ENCODE measurements around a stretch of chr5.

GRCh38 chr5:32169238-32170339 lies 4.5 kb downstream of the GOLPH3 start:
- PRO-cap, 3 experiments, result no peak in any of the 3 experiments
- RAMPAGE, long total RNA, 4 experiments, result no peak in any of the 4 experiments
- RRBS, result no CpG with 5 or more reads among the region's 2 CpGs

DNA sequence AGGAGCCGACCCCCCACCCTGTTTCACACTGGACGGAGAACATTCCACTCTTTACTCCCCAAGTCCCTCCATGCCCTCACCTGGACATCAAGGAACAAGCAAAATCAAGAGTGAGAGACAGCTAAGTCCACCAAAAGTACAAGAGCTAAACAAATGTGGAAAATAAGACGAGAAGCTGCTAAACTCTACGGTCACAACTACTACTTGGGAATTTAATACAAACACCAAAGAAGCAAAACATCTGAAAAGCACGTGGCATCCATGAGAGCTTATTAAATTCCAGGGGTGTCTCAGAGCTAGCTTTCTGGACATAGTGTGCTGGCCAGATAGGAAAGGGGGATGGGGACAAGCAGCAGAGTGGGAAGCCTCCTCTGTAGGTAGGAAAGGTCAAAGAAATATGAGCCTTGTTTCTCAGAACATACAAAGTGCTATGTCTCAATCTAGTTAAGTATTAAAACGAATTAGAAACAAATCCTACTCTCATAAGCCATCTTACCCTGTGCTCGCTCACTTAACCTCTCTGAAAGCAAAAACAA lies 51.3 kb upstream of the GOLPH3 start:
- PRO-cap, 3 experiments, result no peak in any of the 3 experiments
- RAMPAGE, long total RNA, 4 experiments, result no peak in any of the 4 experiments
- RRBS, result no CpG with 5 or more reads among the region's 7 CpGs

DNA sequence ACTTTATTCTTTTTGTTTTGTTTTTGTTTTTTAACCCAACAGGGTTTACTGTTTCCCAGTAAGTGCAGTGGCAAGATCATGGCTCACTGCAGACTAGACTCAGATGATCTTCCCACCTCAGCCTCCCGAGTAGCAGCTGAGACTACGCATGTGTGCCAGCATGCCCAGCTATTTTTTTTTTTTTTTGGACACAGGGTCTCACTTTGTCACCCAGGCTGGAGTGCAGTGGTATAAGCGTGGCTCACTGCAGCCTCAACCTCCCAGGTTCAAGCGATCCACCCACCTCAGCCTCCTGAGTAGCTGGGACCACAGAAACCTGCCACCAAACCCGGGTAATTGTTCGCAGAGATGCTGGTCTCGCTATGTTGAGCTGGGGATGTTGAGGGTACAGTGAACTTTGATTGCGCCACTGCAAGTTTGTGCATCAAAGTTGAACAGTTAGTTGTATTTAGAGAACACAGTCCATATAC lies 12.7 kb downstream of the ZFR start:
- PRO-cap, 3 experiments, result no peak in any of the 3 experiments
- RAMPAGE, long total RNA, 4 experiments, result no peak in any of the 4 experiments
- RRBS, result no CpG with 5 or more reads among the region's 8 CpGs

DNA sequence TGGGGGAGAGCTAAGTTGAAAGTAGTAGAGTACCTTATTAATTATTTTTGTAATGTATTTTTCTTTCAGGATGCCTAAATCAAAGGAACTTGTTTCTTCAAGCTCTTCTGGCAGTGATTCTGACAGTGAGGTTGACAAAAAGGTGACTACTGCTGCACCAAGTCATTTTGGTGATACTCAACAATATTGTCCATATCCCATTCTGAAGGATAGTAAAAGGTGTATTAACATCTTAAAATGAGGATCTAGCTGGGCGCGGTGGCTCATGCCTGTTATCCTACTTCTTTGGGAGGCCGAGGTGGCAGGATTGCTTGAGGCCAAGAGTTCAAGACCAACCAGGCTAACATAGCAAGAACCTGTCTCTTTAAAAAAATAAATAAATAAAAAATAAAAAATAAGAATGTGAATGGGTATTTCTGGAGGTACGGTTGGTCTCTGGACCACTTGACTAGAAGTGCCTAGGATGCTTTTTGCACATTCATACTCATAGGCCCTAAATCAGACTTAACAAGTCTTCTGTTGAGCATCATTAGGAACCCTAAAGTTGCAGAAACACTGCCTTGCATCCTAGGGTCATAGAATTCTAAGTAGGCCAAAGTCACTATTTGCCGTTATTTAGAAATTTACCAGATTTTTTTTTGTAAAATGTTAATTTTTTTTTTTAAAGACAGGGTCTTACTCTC lies 3.2 kb downstream of the SUB1 start:
- PRO-cap, 3 experiments, result no peak in any of the 3 experiments
- RAMPAGE, long total RNA, 4 experiments, result no peak in any of the 4 experiments
- RRBS, result no CpG with 5 or more reads among the region's 5 CpGs

- PRO-cap, 3 experiments, result no peak in any of the 3 experiments
- RAMPAGE, long total RNA, 4 experiments, result no peak in any of the 4 experiments
- RRBS, result no CpG with 5 or more reads among the region's 6 CpGs
Observed at GRCh38 chr5:32593243-32593732, 7.9 kb downstream of the SUB1 start.

DNA sequence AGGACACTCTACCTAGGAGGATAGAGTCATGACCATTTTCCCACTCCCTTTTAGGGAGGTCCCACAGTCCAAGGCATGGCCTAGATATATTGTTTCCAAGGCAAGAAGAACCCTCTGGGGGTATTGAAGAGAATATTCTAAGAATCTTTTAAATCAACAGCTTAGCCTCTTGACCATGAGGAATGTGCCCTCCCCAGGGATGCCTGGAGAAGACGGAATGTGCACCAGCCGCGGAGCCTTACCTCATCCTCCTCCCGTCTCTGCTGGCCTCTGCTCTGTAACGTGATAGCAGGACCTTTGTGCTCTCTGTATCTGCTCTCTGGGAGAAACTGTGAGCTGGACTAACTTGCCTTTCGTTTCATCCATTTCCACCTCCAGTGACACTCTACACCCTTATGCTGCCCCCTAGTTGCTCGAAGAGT lies 141.3 kb downstream of the NPR3 start:
- PRO-cap, 3 experiments, result no peak in any of the 3 experiments
- RAMPAGE, long total RNA, 4 experiments, result no peak in any of the 4 experiments
- RRBS, result no CpG with 5 or more reads among the region's 7 CpGs

- PRO-cap, 3 experiments, result no peak in any of the 3 experiments
- RAMPAGE, long total RNA, 4 experiments, result no peak in any of the 4 experiments
- RRBS, result no CpG with 5 or more reads among the region's 7 CpGs
Observed at GRCh38 chr5:33049110-33049691, 338.1 kb downstream of the NPR3 start.

DNA sequence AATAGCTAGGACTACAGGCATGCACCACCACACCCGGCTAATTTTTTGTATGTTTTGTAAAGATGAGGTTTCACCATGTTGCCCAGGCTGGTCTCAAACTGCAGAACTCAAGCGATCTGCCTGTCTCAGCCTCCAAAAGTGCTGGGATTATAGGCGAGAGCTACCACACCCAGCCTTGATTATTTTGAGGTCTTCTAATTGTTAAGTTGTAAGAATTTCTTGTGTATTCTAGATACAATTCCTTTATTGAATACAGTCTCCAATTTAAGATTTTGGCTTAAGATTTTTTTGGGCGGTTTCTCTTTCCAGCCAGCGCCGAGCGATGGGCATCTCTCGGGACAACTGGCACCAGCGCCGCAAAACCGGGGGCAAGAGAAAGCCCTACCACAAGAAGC lies 278.9 kb upstream of the TARS1 start:
- PRO-cap, 3 experiments, result no peak in any of the 3 experiments
- RAMPAGE, long total RNA, 4 experiments, result start-site peak on the plus strand in 3 of 4 experiments, centred at positions 304 to 311 of the sequence, 21 to 166 reads per replicate
- RRBS, result no CpG with 5 or more reads among the region's 11 CpGs

DNA sequence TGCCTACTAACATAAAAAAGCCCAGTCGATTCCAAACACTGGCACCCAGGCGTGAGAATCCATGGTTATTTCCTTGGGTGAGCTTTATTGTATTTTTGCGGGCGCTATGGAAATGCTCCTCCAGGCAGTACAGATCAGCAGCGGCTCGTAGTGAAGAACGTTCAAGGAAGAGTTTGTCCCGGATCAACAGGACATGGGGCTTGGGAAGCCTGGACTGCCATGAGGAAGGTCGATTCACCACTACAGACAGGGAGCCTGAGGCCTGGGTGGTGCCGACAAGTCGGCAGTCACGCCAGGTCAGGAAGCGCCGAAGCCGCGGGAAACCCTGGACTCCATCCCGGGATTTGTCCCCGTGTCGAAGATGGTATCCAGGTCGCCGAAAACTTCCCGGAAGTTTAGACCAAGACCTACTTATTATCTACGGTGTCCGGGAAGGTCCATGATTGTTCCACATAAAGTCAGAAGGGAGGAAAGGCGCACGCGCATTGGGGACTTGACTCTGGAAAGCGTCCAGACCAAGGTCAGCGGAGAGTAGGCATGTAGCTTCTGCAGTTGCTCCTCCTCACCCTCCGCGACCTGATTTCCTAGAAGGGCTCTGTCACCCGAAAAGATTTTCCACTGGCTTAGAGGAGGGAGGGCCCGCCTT lies 385 bp upstream of the TARS1 start:
- PRO-cap, 3 experiments, result peak in 3 of 3 experiments; most common plus-strand start position 132 of the sequence (in 3); most common minus-strand start position 383 of the sequence (in 2)
- RAMPAGE, long total RNA, 4 experiments, result start-site peak on the minus strand in 2 of 4 experiments, centred at positions 365 to 375 of the sequence, 16 to 55 reads per replicate
- RRBS, result 0% methylated on average over 6 of the region's 33 CpGs

- PRO-cap, 3 experiments, result no peak in any of the 3 experiments
- RAMPAGE, long total RNA, 4 experiments, result no peak in any of the 4 experiments
- RRBS, result no CpG with 5 or more reads among the region's 4 CpGs
Observed at GRCh38 chr5:33812727-33813183, 79.0 kb downstream of the ADAMTS12 start.

GRCh38 chr5:33997300-33997589 lies 10.6 kb downstream of the AMACR start:
- PRO-cap, 3 experiments, result peak in 1 of 3 experiments; most common plus-strand start chr5:33997506 (in 1); most common minus-strand start chr5:33997478 (in 1)
- RAMPAGE, long total RNA, 4 experiments, result no peak in any of the 4 experiments
- RRBS, result no CpG with 5 or more reads among the region's 5 CpGs

GRCh38 chr5:34165230-34165745 lies 122.3 kb upstream of the C1QTNF3 start:
- PRO-cap, 3 experiments, result no peak in any of the 3 experiments
- RAMPAGE, long total RNA, 4 experiments, result no peak in any of the 4 experiments
- RRBS, result no CpG with 5 or more reads among the region's 5 CpGs

DNA sequence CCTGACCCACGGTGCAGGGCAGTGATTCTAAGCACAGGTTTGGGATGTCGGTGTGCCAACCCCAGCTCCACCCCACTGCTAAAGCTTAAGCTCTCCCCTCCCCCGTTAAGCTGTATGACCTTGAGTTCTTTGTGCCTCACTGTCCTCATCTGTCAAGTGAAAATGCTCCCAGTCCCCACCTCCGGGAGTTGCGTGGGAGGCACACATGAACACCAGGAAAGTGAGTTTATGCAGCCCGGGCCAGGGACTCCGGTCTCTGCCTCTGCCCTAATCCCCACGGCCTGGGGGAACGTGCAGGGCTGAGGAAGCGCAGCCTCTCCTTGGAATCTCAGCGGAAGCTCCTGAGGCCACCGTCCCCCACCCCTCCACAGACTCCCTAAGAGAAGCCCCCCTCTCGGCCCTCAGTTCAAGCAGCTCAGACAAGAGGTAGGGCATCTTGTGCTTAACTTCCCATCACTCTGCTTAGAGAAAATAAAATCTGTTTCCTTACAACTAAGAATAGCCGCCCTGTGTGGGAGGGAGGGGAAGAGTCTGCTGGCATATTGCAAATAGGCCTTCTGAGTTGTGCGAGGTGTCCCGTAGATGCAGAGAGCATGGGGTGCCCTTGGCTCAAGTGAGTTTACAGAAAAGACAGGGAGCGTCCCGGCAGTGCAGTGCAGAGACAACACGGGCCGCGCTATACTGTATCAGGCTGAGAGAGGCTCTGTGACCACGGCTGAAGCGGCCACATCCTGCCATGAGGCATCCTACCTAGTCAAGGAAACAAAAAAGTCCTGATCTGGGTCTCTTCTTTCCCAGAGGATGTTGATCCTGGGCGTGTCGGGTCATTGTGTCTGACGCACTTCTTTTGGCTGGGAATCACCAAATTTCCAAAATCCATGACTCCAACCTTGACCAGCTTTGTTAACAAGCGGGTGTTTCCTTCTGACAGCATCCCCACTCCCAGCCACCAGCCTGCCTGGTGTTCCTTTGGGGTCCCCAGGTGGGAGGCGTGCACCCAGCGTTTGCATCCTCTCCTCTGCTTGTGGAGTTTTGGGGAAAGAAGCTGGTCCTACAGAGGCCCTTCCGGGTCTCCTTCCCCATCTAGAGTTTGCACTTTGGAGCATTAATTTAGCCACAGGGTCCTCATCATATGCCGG lies 91.7 kb upstream of the RAI14 start:
- PRO-cap, 3 experiments, result no peak in any of the 3 experiments
- RAMPAGE, long total RNA, 4 experiments, result no peak in any of the 4 experiments
- RRBS, result 46% methylated on average over 4 of the region's 31 CpGs

DNA sequence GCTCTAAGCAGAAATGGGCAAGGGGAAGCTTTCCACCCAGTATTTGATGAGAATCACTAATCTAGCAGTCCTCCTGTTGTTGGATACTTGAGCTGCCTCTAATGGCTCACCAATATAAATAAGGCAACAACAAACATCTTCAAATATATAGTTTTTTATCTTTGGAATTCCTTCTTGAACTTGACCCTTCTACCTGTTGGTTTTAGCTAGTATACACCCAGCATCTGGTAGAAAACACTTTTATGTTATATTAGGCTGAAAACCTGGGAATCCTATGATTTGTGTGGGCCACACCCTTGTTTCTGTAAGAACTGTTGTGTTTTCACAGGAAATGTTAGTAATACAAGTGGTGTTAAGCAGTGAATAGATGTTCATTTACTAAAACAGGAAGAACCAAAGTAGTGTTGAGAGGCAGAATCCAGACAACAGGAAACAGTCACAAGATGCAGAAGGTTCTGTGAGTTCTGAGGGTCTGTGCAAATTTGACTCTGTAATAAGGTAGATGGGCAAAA lies 73.1 kb upstream of the RAI14 start:
- PRO-cap, 3 experiments, result no peak in any of the 3 experiments
- RAMPAGE, long total RNA, 4 experiments, result no peak in any of the 4 experiments

- PRO-cap, 3 experiments, result no peak in any of the 3 experiments
- RAMPAGE, long total RNA, 4 experiments, result no peak in any of the 4 experiments
- RRBS, result no CpG with 5 or more reads among the region's 7 CpGs
Observed at GRCh38 chr5:34687215-34687736, 31.1 kb downstream of the RAI14 start.

- PRO-cap, 3 experiments, result no peak in any of the 3 experiments
- RAMPAGE, long total RNA, 4 experiments, result no peak in any of the 4 experiments
Observed at GRCh38 chr5:34695560-34695902, 39.4 kb downstream of the RAI14 start.

DNA sequence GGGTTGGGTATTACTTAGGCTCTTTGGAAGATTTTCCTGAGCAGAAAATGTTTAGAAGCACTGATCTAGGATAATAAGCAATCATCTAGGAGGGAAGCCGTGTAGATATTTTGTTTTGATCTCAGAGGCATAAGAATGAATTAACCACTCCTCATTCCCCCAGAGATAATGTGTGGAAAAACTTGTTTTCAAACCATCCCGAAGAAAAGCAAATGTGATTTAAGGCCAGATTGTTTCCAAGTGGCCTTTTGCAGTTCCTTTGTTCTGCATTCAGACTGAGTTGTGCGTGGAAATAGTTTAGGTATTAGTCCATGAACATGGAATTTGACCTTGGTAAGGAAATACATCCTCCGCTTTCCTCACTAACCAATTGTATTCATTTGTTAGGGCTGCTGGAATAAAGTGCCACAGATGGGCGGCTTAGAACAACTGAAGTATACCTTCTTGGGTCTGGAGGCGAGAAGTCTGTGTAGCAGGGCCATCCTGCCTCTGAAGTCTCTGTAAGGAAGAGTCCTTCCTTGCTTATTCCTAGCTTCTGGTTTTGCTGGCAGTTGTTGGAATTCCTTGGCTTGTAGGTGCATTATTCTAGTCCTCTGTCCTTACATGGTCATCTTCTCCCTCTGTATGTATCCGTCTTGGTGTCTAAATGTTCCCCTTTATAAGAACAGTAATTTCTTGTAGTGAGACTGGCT lies 53.7 kb downstream of the RAI14 start:
- PRO-cap, 3 experiments, result no peak in any of the 3 experiments
- RAMPAGE, long total RNA, 4 experiments, result no peak in any of the 4 experiments
- RRBS, result no CpG with 5 or more reads among the region's 7 CpGs

DNA sequence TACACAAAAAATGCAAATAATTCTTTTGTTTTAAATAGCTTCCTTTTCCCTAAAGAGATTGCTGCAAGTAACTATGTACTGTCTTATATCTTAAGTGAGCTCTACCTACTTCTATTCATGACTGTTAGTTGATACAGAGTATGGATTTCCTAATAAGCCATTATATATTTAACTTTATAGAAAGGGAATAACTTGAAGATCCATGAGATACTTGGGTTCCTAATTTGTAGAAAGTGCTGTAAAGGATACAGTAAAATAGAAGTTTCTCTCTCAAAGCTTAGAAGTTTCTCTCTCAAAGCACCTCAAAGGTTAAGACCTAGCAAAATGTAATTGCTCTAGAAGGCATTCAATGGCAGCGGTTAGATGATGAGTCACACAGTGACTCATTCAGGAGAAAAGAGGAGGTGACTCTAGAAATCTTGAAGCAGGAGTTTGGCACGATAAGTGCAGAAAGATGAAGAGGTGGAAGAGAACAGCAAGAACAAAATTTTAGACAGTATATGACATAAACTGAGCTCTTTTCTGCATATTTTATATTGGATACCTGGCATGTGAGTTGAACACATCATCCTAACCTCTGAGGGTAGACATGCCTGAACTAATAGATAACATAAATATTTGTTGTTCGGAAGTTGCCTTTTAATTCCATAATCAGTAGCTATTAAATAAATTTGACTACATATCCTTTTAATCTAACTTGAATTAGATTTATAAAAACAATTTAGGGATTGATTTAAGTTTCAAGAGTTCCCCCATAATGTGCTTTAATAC lies 5.4 kb upstream of the DNAJC21 start:
- PRO-cap, 3 experiments, result peak in 1 of 3 experiments; most common plus-strand start position 449 of the sequence (in 1)
- RAMPAGE, long total RNA, 4 experiments, result no peak in any of the 4 experiments
- RRBS, result no CpG with 5 or more reads among the region's 3 CpGs

- PRO-cap, 3 experiments, result no peak in any of the 3 experiments
- RAMPAGE, long total RNA, 4 experiments, result no peak in any of the 4 experiments
- RRBS, result no CpG with 5 or more reads among the region's 7 CpGs
Observed at GRCh38 chr5:34954542-34955235, 25.3 kb downstream of the DNAJC21 start.

- PRO-cap, 3 experiments, result no peak in any of the 3 experiments
- RAMPAGE, long total RNA, 4 experiments, result no peak in any of the 4 experiments
- RRBS, result no CpG with 5 or more reads among the region's 5 CpGs
Observed at GRCh38 chr5:35478834-35479874, 138.5 kb upstream of the SPEF2 start.

All from adrenal gland (tissue), 7 donors.